Suprapubic skin (tissue), 4 donors: ENCODE data around the genes LDHA and MISFA.

- PRO-cap: no peak
- RAMPAGE, long total RNA, 4 experiments: no peak in any of the 4 experiments
Measured at GRCh38 chr11:18281872-18282449, 15.9 kb downstream of the SAA1 start.

DNA sequence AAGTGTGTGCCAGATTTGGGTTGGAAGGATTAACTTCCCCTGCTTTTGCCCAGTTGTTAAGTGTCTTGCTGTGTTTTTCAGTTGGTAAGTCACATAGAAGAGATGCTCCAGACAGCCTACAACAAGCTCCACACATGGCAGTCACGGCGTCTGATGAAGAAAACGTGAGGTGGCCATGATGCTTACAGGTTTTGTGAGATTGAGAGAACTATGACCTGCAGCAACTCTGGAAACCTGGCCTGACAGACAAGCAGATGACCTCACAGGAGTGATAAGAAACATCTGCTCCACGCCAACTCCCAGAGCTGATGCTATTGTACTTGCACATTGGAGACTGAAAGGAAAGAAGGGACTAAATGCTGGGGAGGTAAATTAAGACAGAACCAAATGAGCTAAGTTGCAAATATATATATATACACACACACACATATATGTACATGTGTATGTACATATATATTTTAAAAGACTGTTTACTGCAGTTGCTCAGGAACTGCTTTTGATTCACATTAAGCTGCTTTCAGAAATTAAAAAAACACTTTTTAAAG lies 28.6 kb upstream of the LDHA start:
- PRO-cap: no peak
- RAMPAGE, long total RNA, 4 experiments: start-site peak on the plus strand in 1 of 4 experiments, centred at position 203 of the sequence, 12 reads per replicate

- PRO-cap: bidirectional peak, plus-strand start at chr11:18394563, minus-strand start at chr11:18394432
- RAMPAGE, long total RNA, 4 experiments: start-site peak on the plus strand in 4 of 4 experiments, at chr11:18394559-18394593 at its widest, 1,116 to 2,922 reads per replicate
Measured at GRCh38 chr11:18393815-18394719, at the start of gene LDHA. Gene LDHA (plus strand): TSS chr11:18394563.

GRCh38 chr11:18394720-18395035 lies 315 bp downstream of the LDHA start:
- PRO-cap: no peak
- RAMPAGE, long total RNA, 4 experiments: no peak in any of the 4 experiments

DNA sequence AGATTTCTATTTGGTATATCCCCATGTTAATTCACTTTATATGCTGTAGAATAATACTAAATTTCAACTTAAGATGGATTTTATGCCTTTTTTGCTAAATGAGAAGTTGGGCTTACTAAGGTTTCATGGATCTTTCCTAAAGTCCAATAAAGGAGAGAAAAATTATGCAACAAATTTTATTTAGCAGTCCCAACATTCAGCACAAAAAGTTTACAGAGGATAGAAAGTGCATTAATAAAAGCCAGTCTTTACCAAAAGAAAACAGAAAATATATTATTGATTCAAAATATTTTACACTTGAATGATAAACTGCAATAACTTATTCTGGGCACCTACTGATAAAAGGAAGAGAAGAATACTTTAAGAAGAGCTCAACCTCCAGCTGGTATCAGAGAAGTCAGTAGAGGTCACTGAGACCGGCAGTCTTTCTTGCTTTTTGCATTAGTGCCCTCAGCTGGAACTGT lies 24.5 kb downstream of the LDHAL6A start:
- PRO-cap: no peak
- RAMPAGE, long total RNA, 4 experiments: no peak in any of the 4 experiments

GRCh38 chr11:18599618-18600087 lies at the start of gene MISFA:
Gene MISFA (plus strand): TSS chr11:18599789.
- PRO-cap: no peak
- RAMPAGE, long total RNA, 4 experiments: no peak in any of the 4 experiments

DNA sequence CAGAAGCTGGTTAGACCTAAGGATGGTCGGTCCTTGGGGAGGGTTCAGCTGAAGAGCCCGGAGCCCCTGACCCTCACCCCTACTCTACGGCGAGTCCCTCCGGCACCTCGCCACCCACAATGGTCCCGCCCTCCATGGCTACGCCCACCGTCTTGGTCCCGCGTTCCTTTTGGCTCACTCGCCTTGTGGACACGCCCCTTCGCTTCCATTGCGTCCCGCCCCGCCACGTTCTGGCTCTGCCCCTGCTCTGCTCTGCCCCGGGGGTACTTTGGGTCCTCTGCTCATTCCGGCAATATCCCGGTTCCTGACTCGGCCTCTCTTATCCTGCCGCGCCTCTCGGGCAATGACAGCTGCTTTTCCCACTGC lies 4.9 kb downstream of the IGSF22 start:
- PRO-cap: bidirectional peak, plus-strand start at position 322 of the sequence, minus-strand start at position 86 of the sequence
- RAMPAGE, long total RNA, 4 experiments: no peak in any of the 4 experiments

GRCh38 chr11:19184929-19185520 lies 16.8 kb downstream of the CSRP3 start:
- PRO-cap: no peak
- RAMPAGE, long total RNA, 4 experiments: no peak in any of the 4 experiments

- PRO-cap: no peak
- RAMPAGE, long total RNA, 4 experiments: no peak in any of the 4 experiments
Measured at GRCh38 chr11:19191576-19192407, 10.0 kb downstream of the CSRP3 start.

- PRO-cap: no peak
- RAMPAGE, long total RNA, 4 experiments: no peak in any of the 4 experiments
Measured at GRCh38 chr11:19234464-19235254, 6.1 kb downstream of the E2F8 start.

DNA sequence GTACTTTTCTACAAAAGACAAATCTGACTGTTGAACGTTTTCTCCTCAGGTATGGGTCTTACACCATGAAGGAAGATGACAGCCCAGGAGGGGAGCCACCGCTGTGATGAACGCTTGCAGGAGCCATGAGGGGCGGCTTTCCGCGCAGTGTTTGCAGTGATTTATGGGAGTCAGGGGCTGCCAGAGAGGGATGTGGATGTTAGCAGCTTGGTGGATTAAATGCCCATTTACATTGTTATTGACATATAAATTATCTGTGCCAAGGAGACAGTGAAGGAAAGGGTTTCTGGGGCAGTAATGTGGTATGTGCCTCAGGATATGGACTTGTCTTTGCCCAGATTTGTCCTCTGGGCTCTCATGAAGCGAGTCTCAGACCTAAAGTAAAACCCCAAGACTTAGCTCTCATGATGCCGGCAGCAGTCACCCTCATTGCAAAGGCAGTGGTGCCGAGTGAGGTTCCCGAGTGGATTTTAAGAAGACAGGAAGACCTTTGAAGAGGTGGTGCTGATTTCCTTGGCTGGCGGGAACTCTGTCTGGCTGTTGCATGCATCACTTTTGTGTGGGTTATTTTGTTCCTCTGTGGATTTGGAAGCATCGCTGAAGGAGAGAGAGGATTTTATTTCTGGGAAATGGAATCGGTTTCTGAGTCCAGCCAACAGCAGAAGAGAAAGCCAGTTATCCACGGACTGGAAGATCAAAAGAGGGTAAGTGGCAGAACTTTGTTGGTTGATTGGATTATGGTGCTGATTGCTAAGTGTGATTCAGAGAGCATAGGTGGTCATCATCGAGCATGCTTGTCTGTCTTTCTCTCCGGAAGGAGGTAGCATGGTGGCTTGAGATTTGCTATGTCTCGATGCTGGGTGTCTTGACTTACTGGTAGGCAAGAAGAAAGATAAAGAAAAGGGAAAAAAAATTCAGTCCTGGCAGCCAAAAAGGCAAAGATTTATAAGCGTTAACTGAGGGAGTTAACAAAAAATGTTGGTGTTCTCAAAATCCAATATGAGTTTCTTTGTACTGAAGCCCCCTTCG lies 109.9 kb upstream of the E2F8 start:
- PRO-cap: no peak
- RAMPAGE, long total RNA, 4 experiments: no peak in any of the 4 experiments

GRCh38 chr11:19359332-19360118 lies 118.8 kb upstream of the E2F8 start:
- PRO-cap: no peak
- RAMPAGE, long total RNA, 4 experiments: no peak in any of the 4 experiments

DNA sequence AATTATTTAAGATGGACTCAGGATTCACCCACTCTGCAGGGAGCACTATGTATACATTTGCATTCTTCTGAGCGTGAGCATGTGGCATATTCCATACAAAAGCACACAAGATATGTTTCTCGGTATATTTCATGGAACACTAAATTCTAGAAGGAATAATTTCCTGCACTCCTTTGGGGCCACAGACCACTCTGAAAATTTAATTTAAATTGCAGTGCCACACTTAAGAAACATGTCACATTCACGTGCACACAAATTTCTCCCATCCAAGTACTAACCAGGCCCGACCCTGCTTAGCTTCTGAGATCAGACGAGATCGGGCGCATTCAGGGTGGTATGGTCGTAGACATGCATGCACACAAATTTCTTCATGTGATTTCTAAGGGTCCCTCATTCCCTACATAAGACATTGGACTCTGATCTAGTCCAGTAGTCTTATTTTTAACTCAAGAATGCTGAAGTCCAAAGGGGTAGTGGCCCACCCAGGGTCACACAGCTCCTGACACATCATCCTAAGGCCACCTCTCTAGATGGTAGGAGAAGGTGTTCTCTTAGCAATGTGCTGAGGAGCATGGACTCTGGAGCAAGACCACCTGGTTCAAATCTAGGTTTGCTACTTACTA lies 161.0 kb upstream of the E2F8 start:
- PRO-cap: no peak
- RAMPAGE, long total RNA, 4 experiments: no peak in any of the 4 experiments

DNA sequence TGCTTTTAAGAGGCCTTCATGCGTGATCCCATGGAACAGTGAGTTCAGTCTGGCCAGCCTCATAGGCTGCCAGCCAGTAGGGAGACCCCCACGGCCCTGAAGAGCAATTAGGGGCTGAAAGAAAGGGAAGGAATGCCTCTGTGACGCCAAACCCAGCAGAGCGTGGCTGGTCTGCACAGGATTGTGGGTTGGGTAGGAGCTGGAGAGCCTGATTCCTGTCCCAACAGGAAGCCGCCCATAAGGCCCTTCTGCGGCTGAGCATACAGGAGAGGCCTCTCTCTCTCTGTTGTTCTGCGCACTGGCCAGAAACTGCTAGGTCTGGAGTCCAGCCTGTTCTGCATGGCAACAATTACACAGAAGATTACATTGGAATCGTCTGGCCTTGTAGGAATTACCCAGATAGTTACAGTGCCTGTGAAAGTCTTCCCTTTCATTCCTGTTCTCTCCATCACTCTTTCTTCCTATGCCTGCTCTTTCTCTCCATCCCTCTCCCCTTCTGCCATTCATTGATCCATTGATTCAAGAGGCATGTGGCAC lies 181.6 kb upstream of the E2F8 start:
- PRO-cap: no peak
- RAMPAGE, long total RNA, 4 experiments: no peak in any of the 4 experiments

DNA sequence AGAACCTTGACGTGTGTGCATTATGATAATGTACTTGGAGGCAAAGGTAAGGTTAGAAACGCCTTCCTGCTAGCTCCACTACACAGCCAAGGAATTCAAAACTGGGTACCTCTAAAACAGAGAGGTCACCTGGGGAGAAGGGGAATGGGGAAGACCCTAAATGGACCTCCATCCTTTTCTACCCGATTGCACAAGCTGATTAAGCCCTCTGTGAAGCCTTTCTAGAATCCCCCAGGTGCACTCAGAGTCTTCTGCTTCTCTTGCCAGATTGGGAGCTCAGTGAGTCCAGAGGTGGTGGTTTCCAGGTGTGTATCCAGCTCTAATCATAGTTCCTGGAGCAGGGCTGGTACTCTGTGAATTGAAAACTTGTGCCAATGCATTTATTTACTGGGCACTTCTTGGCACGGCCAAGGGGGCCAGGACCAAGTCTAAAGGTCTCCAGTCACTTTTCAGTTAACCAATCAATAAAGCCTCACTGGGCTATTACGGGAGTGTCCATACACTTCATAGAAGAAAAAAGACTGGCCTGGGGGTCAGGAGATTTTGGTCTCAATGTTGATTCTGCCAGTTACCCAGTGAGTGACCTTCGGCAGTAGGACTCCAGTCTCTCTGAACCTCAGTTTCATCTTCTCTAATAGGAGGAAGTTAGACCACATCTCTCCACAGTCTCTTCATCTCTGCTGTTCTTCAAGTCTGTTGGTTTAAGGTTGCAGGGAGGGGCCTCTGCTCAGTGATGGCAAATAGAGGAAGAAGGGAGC lies 188.3 kb upstream of the E2F8 start:
- PRO-cap: no peak
- RAMPAGE, long total RNA, 4 experiments: no peak in any of the 4 experiments

DNA sequence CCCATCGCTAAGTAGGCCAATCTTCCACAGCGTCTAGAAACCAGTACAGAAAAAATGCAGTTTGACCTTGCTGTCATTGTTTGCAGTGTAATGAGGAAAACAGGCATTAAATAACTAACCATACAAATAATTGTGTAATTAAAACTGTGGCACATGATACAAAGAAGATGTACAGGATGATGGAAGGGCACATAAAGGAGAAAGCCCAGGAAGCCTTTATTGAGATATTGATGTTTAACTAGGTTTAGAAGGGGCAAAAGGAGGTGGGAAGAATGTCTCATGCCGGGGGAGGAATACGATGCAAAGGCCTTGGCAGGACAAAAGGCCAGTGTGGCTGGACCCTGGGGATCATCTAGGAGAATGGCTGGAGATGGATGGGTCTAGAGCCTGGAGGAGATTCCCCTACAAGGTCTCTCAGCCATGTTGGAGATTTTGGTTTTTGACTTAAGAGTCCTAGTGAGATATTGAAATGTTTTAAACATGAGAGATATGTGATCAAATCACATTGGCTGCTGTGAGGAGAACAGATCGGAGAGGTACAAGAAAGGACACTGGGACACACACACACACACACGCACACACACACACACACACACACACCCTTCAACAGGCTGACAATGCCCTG lies 200.2 kb upstream of the E2F8 start:
- PRO-cap: no peak
- RAMPAGE, long total RNA, 4 experiments: no peak in any of the 4 experiments

DNA sequence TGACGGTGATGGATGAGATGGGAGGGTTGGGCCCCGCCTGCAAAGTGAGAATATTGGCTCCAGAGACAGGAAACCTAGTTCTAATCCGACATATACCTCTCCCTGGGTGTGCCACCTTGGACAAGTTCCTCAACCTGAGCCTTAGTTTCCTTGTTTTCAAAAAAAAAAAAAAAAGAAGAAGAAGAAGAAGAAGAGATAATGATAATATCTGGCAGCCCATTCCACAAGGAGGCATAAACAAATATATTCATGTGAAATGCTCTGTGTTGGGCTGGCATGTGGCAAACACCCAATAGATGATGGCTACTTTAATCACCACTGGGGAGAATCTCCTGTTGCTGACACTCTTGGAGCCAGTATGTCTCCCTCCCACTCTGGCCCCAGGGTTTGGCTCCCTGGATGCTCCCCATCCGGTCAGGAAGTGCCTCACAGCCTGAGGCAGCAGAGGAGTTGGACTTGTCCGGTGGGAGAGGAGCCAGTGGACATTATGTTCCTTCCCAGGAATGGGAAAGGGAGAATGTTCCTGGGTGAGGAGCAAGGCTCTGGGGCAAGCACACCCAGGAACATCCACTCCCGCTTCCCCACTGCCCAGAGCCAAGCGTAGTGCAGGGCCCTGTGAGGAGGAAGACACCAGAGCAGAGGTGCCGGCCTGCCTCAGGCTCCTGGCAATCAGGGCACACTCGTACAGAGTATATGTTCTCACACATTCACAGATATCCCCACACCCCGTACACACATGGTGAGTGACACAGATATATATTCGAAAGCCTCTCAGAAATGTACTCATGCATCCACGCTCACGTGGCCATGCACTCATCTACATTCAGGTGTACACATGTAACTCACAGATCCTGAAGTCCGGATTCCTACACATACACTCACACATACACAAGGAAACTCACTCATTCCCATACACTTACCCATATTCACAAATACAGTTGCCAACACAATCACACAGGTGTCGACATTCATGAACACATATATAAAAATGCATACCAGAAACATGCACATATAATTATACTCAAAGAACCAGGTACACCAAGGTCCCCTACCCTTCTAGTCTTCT lies 84.5 kb upstream of the NAV2 start:
- PRO-cap: no peak
- RAMPAGE, long total RNA, 4 experiments: no peak in any of the 4 experiments

- PRO-cap: no peak
- RAMPAGE, long total RNA, 4 experiments: no peak in any of the 4 experiments
Measured at GRCh38 chr11:19775143-19775570, 62.5 kb downstream of the NAV2 start.

DNA sequence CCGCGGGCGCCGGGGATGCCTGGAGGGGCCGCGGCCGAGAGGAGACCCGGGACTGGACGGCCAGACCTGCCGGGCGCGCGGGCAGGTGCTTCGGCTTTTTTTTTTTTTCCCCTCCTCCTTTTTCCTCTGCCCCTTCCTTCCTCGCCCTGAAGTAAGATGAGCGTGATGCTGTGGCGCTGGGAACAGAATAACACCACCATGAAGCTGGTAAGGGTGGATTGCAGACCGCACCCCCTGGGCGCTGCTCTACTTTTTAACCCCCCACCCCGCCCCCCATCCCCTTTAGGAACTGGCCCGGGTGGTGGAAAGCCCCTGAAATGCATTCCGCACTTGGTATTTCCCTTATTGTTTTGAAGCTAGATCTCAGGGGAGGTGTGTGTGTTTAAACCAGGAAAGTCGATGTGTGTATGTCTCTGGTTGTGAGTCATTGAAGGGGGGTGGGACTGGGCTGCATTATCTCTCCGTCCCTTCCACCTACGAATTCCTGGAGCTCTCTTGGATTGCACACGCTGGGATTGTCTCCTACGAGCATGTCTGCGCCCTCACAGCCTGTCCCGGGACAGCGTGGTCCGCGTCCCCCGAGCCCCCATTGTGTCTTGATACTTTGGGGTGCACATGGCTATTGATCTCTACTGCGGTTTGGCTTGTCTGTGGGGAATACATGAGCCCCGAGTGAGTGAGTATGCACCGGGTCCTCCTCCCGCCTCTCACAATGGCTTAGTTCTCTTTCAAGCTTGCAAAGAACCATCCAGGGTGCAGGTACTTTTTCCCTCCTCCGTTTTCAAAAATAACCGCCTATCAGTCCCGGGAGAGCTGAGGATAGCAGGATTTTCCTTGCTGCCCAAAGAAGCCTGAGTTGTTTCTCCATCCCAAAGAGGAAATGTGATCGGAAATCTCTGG lies 64.9 kb downstream of the NAV2 start:
- PRO-cap: no peak
- RAMPAGE, long total RNA, 4 experiments: no peak in any of the 4 experiments

- PRO-cap: no peak
- RAMPAGE, long total RNA, 4 experiments: no peak in any of the 4 experiments
Measured at GRCh38 chr11:20024034-20024929, 136.0 kb downstream of the DBX1 start.